Type B pancreatic cell (in vitro differentiated cells): ENCODE data around the gene NME6.

DNA sequence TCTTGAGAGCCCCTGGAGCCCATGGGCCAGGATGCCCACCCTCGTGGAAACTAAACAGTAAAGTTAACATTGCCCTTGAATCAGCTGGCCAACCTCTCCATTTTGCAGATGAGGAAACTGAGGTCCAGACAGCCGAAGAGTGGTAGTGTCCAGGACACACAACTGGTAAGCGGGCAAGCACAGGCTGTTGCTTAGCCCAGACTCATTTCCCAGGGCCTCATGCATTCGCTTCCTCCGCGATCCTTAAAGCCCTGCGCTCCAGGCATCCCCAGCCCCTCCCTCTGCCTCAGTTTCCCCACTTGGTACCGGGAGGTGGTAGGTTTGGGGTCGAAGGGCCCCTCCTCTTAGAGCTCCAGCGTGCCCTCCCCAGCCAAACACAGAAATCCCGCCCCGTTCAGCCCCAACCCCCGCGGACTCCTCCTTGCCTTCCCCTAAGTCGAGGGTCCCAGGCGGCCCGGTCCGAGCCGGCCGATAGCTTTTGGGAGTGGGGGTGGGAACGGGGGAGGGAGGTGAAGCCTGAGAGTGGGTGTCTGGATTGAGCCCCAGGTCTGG is 3.5 kb downstream of the PTH1R start:
- PRO-cap = no peak

- PRO-cap = no peak
These were observed 14.7 kb downstream of the PTH1R start for GRCh38 chr3:46891927-46892855.

DNA sequence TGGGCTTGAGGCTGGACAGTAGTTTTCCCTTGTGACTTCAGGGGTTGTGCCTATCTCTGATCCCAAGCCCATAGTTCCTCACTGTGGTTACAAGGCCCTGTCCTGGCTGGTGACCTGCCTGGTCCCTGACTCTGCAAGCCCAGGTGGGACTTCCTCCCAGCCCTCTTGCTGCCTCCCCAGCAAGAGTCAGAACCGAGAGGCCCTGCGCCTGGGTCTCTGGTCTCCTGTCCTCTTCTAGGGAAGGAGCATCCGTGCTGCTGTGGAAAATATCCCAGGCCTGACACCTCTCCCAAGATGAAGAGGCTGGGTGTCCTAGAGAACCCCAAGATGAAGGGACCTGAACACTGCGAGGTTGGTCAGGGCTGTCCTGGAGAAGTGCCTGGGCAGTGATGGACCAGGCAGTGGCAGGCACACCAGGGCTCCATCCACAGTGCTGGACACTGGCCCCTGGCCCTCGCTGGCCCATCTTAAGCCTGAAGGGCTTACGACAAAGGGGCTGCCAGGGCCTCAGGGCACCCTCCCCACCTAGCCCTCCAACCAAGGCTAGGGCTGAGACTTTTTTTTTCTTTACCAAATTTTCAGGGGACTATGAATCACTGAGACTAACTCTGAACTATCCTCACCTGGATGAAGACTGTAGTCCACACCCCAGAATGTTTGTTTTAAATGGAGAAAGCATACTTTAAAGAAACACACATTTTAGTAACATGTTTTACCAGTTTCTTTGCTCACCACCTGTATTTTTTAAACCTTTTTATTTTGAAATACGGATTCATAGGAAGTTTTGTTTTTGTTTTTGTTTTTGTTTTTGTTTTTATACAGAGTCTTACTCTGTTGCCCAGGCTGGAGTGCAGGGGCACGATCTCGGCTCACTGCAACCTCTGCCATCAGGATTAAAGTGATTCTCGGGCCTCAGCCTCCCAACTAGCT is 32.9 kb downstream of the PTH1R start:
- PRO-cap = no peak

DNA sequence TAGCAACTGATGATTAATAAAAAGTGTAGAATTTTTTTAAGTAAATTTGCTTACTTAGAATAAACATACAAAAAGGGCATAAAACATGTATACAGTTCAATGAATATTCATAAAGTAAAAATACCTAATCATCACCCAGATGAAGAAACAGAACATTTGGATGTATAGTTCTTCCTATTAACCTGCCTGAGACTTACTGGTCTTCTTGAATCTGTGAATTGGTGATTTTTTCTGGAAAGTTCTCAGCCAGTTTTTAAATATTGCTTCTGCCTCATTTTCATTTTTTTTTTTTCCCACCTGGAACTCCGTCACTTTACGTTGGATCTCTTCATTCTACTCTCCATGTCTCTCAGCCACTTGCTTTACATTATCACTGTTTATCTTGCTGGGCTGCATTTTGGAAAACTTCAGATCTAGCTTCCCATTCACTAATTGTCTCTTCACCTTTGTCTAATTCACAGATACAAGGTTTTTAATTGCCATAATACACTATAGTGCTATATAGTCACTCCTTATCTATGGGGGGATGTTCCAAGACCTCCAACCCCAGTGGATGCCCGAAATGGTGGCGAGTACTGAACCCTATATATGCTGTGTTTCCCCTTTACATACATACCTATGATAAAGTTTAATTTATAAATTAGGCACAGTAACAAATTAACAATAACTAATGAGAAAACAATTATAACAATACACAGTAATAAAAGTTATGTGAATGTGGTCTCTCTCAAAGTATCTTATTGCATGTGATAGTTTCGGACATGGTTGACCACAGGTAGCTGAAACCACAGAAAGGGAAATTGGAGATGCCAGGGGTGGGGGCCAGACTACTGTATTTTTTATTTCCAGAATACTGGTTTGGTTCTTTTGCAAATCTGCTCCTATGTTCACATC is 40.4 kb downstream of the PTH1R start:
- PRO-cap = no peak

- PRO-cap = no peak
These were observed 43.9 kb downstream of the CCDC12 start for GRCh38 chr3:46932398-46933323.

DNA sequence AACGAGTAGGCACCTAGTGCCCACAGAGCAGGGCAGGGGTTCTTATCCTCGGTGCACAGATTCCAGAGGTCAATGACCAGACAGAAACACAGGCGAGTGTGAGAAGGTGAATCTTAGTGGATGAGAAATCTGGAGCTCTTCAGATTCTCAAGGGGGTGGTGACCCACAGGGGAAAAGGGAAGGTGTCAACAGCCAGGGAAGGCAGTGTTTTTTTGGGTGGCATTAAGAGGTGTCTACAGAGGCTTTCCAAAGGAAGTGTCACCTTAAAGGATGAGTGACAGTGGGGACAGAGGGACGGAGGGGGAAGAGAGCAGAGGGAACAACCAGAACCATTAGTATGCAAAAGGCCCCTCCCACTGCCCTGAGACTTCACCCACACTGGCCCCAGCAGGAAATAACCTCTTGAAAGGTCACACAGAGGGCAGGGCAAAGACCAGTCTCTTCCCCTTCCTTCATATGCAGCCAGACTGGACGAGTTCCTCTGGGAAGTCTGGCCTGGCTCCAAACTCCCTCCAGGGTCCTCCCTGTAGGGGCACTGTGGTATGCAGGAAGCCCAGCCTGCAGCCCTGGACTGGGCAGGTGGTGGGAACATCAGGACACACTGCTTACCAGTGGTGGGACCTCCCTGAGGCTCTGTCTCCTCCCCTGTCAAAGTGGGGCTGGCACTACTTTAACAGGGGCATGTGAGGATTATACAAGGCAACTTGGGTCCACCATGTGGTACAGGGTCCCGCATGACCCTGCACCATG is 27.4 kb downstream of the CCDC12 start:
- PRO-cap = no peak

DNA sequence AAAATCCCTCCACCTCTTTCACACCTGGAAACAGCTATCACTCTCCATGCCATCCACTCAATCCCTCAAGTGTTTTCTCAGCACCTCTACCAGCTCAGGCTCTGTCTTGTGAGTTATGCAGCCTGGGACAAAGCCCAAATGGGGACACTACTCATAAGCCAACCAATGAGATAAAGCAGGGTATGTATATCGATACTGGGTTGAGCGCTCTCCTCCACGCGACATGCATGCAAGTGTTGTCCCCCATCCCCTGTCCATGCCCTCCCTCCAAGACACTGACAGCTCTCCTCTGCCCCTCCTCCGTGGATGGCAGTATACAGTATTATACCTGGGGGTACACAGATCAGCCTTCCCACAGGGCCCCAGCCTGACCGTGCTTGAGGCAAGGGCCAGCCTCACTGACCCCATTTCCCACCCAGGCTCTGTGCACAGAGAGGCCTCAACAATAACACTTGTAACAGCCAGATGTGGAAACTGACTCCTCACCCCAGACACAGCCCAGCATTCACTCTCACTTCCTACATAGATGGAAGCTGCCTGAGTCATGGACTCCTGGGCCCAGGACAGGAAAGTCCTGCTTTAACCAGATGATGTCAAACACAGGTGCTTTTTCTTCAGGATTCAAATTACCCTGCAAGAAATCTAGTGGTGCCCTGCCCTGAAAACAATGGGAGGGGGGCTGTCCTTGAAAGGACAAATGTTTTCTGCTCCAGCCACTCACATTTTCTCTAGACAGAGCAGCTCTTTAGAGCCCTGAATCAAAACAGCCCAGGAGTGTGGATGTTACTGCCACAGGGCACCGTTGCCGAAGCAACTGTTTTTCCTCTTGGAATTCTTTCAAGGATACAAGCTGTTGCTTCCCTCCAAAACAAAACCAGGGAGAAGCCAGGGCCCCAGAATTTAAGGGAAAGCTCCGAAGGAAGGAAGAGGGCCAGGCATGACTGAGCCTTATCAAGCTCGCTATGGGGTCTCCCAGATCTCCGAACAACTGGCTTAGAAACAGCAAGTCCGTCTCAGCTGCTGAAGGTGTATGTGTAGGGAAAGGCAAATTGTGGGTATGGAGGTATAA is 16.4 kb downstream of the CCDC12 start:
- PRO-cap = bidirectional peak, plus-strand start at position 748 of the sequence, minus-strand start at position 513 of the sequence

- PRO-cap = unidirectional peak, plus-strand start at chr3:47016755
These were observed 37.3 kb downstream of the NBEAL2 start for GRCh38 chr3:47016433-47017581.

- PRO-cap = no peak
These were observed 39.5 kb downstream of the NBEAL2 start for GRCh38 chr3:47018778-47019558.

DNA sequence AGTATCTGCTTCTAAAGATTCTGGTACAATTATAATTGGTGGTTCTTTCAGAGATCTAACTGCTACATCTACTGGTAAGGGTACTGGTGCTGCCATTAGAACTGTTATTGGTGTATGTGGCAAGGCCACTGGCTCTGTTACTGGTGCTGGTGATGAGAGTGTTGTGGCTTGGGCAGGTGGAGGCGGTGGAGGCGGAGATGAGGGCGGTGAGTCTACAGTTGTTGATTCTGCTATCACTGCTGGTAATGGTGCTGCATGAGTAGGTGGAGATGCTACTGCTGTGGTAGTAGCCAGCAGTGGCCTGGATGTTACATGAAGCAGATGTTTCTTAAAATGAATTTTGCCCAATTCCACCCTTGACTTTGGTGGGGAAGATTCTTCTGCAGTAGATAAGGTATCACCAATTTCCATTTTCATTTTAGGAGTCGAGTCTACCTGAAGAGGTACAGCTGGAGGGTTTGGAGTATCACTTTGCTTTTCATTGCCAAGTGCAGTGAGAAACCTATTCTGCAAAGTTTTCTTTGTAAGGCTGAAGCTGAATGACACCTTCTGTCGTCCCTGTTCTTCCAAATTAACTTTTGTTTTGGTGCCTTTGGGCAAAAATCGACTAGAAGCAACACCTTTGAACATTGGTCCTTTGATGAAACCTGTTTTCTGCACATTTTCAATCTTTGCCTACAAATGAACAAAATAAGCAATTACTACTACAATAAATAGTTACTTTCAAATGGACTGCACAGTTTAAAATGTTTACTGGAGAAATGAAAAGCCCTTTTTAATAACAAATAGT is 39.8 kb downstream of the SETD2 start:
- PRO-cap = no peak

- PRO-cap = no peak
These were observed 24.0 kb upstream of the SETD2 start for GRCh38 chr3:47188057-47188256.

GRCh38 chr3:47283617-47284191 is 960 bp downstream of the KLHL18 start:
- PRO-cap = no peak

DNA sequence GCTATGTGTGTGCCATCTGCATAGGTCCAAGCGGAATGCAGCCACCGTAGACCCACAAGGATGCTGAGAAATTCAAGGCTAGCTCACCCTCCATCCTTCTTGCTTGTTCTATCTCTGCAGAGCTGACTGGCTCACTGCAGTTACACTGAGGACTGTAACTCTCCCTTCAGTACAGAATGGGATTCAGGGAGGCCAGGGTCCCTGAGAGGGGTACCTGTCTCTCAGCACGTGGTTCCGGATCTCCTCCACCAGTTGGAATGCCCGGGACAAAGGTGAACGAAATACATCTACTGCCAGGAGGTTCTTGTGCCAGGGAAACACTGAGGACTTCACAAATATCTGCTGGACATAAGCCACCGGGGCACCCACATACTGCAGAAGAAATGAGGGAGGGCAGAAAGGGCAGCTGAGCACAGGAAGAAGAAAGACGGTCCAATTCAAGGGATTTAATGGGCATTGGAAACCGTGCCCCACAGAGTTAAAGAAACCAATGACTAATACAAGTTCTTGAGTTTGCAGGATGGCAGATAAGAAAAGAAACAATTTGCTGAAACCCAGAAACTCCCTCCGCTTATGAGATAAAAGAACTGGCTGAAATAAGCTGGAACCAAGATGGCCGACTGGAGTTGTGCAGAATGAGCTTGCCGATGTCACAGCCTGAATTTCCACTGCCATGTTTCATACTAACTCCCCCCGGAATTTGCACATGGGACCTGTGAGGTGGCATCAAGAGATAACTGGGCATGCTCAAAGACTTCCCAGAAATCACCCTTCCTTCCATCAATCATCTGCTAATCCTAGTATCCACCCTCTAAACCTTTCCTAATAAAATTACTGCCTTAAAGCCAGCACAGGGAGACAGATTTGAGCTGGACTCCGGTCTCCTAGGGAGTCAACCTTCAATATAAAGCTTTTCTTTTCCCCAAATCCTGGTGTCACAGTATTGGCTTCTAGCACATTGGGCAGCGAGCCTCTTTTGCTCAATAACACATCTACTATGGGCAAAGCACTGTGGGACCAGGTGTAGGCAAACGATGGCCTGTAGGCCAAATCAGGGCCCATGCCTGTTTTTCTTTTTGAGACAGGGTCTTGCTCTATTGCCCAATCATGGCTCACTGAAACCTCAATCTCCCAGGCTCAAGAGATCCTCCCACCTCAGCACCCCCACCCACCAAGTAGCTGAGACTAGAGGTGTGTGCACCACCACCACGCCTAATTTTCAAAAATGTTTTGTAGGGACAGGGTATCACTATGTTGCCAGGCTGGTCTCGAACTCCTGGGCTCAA is 47.0 kb downstream of the SCAP start:
- PRO-cap = no peak

GRCh38 chr3:47495884-47496675 is 17.4 kb downstream of the ELP6 start:
- PRO-cap = no peak

DNA sequence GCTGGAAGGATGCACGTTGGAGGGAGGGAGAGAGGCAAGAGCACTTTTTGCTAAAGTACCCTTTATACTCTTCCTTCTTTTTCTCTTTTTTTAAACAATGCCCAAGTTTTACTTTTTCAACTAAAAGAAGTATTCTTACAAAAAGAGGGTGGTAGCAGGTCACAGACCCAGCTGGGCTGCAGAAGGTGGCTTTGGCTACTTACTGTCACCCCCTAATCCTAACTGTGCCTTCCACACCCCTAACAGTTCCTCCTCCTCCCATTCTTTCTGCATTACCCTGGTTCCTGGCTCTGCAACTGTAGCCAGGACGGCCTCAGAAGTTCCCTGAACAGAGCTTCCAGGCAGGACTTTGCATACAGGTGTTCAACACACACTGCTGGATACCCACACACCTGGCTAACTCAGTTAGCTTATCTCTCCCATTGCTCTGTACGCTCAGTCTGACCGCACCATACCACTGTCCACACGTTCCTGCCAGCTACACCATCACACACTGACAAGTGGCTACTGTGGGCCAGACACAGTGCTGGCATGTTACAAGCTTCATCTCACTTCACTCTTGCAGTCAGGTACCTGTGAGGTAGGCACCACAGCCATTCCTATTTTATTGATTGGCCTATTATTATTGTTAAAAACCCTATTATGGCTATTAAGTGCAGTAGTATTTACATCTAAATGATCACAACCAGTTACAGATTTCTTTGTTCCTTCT is 12.9 kb downstream of the ELP6 start:
- PRO-cap = no peak

GRCh38 chr3:47578040-47578516 is 587 bp downstream of the CSPG5 start:
- PRO-cap = no peak

DNA sequence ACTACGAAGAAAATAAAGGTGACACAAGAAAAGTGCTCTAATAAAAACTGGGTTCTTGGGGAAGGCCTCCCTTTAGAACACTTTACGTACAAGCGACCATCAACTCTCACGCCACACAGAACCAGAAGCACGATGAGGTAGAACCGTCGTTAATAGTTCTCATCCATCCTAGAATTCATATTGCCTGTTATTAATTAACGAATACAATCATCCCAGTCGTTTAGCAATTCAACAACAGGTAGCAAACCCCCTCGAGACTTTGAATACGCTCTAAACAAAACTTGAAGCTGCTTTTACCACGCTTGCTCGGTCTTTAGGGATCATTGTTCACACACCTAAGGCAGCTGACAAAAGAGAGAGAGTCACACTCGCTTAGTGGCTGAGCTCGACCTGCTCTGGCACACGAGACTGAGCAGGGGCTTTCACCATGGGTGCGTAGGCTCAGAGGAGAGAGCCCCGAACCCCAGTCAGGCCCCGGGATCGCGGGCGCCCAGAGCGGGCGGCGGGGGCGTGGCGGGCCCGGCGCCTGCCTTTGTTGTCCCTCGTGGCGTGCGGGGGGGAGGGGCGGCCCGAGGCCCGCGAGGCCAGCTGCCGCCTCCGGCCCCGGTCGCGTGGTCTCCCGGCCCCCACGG is 620 bp downstream of the SMARCC1 start:
- PRO-cap = bidirectional peak, plus-strand start at position 401 of the sequence, minus-strand start at position 123 of the sequence

DNA sequence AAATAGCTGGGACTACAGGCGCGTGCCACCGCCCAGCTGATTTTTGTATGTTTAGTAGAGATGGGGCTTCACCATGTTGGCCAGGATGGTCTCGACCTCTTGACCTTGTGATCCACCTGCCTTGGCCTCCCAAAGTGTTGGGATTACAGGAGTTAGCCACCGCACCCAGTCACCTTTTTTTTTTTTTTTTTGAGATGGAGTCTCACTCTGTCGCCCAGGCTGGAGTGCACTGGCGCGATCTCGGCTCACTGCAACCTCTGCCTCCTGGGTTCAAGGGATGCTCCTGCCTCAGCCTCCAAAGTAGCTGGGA is 28.0 kb downstream of the CDC25A start:
- PRO-cap = no peak

DNA sequence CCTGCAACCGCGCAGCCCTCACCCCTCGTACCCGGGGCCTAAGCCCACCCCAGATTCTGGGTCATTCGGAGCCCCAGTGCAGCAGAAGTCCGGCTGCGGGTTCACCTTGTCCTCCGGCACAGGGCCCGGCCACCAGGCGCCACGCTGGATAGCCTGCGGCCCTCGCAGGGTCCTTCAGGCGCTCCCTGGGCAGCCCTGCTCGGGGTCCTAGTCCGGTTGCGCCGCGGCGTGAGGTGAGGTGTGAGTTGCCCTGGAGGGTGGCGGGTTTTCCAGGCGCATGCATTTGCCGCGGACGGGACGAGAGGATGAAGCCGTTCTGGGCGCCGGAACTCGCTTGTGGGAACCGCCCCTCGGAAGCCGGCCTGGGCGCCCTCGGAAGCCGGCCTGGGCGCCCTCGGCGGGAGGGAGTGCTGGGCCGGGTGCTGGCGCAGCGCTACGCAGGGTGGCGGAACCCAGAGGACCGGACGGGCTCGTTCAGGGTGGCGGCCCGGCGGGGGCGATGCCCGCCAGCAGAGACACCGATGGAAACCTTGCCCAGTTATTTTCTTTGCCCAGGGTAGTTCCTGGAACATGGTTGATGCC is at the start of gene NME6:
Gene NME6, minus strand, starts transcription at position 120 of the 582 bp plus-strand sequence.
- PRO-cap = bidirectional peak, plus-strand start at position 283 of the sequence, minus-strand start at position 120 of the sequence

GRCh38 chr3:48398257-48399155 is 26.5 kb downstream of the FBXW12 start:
- PRO-cap = unidirectional peak, minus-strand start at chr3:48398540; unidirectional peak, minus-strand start at chr3:48398740; unidirectional peak, minus-strand start at chr3:48399053